Airway epithelial cell (primary cell): ENCODE results near the gene SYN3.

GRCh38 chr22:32512497-32513128, 38.0 kb downstream of the FBXO7 start:
- RAMPAGE, long total RNA, result no peak

DNA sequence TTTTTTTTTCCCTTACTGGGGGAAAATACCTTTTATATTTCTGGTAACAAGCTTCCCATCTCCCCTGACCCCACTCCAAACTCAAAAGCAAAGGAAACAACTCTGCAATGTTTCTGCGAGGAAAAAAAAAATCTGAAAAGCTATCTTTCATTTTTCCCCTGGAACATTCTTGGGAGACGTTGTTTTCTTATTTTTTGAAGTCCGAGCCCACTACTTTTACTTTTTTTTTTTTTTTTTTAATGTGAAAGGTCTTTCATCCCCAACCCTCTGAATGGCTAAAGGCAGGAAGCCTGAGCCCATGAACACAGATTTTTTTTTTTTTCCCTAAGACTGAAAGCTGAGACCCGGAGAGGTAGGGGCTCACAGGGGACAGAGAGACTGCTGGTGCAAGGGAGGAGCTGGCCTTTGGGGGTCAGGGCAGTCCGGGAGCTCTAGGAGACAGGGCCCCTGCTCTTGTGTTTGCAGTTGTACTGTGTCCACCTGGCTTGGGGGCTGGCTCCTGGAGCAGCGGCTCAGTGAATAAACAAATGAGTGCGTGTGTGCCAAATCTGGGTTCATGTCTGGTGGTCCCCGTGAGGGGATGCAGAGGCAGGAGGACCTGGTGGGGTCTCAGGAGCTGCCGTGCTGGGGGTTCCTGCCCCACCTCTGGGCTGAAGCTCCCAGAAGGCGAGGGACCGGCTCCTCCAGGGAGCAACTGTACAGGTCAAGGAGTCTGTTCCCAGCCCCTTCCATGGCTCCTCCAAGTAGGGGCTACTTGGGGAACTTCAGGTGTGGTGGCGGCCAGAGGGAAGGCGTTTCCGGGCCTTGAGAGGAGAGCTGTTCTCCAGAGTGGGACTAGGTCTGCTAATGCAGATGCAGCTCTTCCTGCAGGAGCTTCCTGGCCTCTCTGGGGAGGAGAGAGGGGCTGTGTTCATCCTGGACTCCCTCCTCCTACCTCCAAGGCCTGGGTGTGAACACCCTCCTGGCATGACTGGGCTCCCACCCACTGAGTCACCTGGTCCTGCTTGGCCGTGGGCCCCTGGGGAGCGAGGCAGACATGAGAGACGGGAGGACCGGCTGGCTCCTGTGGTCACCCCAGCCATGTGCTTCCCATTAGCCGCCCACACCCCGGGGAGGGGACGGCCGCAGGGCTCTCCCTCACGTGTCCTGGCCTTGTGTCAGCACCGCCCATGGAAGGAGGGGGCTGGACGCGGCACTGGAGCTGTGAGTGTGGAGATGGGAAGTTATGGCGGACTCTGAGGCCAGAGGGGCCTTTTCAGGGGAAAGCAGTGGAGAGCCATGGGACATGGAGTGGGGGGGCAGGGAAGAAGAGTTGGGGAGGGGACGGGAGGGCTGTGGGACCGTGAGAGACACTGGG, 57.6 kb downstream of the FBXO7 start:
- RAMPAGE, long total RNA, result no peak

DNA sequence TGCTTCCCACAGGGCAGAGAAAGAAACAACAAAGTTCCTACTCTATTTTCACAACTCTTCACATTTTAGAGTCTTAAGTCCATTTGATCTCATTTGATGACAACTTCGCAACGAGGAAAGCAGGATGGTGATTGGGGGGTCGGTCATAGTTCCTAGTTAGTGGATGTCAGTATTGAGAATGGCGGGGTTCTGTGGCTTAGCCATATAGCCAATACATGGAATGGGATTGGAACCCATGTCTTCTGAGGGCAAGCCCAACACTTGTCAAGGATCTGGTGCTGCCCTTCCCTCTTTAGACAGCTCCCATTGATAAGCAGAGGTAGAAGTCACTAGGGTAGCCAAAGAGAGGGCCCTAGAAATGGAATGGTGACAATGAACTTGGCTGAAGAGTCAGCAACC, 10.1 kb downstream of the TIMP3 start:
- RAMPAGE, long total RNA, result no peak

- RAMPAGE, long total RNA, result no peak
These were observed 17.9 kb downstream of the TIMP3 start for GRCh38 chr22:32819367-32819848.

GRCh38 chr22:32820911-32821749, 19.6 kb downstream of the TIMP3 start:
- RAMPAGE, long total RNA, result no peak

GRCh38 chr22:32829950-32830149, 28.3 kb downstream of the TIMP3 start:
- RAMPAGE, long total RNA, result no peak

- RAMPAGE, long total RNA, result no peak
These were observed 39.0 kb downstream of the TIMP3 start for GRCh38 chr22:32840523-32840969.

DNA sequence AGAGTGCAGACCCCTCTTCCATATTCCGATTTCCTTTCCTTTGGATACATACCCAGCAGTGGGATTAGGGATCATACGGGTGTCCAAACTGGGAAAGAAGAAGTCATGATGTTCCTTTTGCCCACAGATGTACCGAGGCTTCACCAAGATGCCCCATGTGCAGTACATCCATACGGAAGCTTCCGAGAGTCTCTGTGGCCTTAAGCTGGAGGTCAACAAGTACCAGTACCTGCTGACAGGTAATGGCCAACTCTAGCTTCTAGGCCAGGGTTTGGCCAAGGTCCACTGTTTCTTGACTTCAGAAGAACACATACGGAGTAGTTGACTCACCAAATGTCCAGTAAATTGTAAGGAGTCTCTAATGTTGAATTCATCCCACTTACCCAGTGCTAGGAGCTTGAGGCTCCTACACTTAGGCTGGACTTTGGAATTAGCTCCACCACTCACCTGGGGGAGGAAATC, 55.6 kb downstream of the TIMP3 start:
- RAMPAGE, long total RNA, result no peak

- RAMPAGE, long total RNA, result no peak
These were observed at the start of gene SYN3 for GRCh38 chr22:33057447-33058816. Gene SYN3 (minus strand): TSS chr22:33058381.

- RAMPAGE, long total RNA, result no peak
These were observed 163.4 kb upstream of the SYN3 start for GRCh38 chr22:33221432-33222159.

GRCh38 chr22:33301963-33302608, 243.9 kb upstream of the SYN3 start:
- RAMPAGE, long total RNA, result no peak

DNA sequence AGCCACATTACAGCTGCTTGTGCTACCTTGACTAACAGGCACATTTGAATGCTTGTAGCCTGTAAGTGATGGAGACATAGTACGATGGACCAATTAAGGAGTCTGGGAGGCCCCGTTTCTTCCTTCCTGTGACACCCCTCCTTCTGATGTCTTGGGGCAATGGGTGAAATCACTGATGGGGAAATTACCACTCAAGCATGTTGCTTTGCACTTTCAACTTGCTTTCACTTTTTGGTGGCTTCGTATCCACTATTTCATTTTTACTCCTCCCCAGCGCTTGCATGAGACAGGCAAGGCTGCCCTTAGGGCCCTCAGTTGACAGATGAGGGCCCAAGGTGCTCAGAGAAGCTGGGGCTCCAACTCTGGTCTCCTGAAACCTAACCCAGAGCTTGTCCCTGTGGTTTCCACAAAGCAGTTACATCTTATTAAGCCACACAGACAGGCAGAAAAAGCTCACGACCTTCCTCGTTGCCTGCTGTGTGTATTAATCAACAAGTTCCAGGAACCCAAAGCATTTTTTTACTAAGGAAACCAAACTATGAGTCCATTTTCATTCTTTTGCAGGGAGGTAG, 267.5 kb upstream of the SYN3 start:
- RAMPAGE, long total RNA, result no peak

DNA sequence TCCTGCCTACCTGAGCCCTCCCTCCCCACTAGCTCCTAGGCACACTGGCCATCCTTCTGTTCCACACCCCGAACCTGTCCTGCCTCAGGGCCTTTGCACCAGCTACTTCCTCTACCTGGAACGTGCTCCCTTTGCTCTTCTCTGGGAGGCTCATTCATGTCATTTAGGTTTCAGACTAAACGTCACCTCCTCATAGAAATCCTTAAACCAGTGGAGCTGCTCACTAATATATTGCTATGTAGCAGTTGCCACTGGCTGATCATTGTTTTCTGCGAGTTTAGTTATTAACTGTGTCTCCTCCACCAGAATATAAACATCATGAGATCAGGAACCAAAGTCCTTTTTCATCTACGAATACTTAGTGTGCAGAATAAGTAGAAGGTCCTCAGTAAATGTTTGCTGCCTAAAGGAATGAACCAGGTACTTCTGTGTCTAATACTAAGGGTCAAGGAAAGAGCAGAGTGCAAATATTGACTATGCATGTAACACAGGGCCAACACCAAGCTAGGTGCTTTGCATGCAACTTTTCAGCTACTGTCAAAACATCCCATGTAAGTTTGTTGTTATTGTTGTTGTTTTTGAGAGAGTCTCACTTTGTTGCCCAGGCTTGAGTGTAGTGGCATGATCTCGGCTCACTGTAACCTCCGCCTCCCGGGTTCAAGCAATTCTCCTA, 277.6 kb upstream of the SYN3 start:
- RAMPAGE, long total RNA, result no peak

- RAMPAGE, long total RNA, result no peak
These were observed 127.5 kb downstream of the LARGE1 start for GRCh38 chr22:33792671-33793180.

DNA sequence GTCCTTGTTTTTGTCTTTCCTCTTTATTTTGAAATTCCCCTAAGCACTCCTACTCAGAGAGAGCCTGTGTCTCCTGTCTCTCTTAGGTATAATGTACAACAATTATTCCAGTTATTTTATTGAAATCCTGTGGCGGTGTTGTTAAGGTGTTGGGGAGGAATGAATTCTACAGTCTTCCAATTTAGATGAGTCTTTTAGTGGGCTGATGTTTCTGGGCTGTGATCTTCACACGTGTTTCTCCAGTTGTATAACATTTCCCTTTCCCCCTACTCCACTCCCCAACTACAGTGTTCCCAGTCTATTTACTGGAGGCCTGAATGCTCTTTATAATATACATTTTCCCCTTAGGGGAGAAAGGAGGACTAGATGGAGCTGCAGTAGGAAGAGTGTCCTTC, 485.5 kb upstream of the ISX start:
- RAMPAGE, long total RNA, result no peak

- RAMPAGE, long total RNA, result no peak
These were observed 290.4 kb upstream of the ISX start for GRCh38 chr22:34775577-34775895.

DNA sequence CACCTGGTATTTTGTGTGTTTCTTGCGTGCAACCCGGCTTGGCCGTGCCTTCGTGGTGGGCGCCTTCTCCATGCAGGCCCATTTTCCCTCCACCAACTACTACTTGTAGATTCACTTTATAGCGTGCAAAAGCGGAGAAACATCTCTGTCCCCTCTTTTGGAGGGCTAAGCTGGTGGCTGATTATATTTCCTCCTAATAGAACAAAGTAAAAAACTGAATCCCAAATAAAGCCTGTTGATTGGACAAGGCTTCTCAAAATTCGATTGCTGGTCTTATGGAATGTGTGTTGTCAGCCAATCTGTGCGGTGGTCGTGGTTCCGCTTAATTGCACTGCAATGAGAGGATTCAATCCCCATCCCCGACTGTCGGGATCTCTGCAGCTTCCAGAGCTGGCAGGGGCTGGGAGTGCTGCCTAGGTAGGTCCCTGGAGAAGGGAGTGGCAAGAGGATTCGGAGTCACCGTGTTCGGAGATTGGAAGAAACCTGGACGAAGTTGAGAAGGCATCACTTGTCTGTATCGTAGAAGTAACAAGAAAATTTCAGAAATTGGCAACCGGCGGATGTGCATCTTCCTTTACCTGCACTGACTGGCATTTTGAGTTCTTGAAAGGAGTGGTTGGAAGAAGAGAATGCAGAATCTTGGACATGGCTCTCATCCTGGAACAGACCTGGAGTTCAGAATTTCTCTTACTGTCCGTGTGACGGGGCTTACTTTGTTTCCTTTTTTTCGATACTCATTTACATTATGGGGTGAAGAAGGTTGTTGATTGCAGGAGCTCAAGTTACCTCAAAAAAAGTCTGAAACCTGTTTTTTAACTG, 1.1 kb downstream of the HMGXB4 start:
- RAMPAGE, long total RNA, result no peak

GRCh38 chr22:35301257-35302088, 1.8 kb downstream of the TOM1 start:
- RAMPAGE, long total RNA, result no peak

DNA sequence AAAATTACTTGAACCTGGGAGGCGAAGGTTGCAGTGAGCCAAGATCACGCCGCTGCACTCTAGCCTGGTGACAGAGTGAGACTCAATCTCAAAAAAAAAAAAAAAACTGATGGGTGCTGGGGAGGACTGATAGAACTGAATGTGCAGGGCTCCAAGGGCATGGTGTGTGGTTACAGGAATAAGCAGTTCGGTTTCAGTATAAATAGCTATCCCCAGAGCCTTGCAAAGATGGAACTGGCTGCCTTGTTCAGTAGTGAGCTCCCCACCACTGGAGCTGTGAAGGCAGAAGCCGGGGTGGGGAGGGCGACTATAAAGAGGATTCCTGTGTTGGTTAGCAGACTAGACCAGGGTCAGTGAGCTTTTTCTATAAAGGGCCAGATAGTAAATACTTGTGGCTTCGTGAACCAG, 5.9 kb downstream of the TOM1 start:
- RAMPAGE, long total RNA, result no peak

DNA sequence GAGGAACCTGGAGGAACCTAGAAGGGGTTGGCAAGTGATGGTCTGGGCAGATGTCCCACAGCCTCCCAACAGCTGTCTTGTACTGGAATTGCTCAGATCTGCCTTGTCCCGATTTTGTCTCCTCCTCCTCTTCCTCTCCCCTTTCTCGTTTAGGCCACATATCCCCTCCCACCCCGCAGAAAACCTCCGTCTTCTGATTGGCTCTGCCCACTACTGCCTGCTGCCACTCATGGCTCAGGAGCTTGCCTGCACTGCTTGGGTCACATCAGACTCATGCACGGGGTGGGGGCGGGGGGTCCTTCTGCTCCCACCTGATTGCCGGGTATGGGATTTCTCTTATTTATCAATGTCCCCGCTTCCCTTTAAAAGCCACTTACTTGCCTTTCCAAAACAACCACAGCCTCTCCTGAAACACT, 14.5 kb downstream of the TOM1 start:
- RAMPAGE, long total RNA, result no peak